Spinal cord (tissue), 3 donors: ENCODE measurements around a stretch of chr12.

DNA sequence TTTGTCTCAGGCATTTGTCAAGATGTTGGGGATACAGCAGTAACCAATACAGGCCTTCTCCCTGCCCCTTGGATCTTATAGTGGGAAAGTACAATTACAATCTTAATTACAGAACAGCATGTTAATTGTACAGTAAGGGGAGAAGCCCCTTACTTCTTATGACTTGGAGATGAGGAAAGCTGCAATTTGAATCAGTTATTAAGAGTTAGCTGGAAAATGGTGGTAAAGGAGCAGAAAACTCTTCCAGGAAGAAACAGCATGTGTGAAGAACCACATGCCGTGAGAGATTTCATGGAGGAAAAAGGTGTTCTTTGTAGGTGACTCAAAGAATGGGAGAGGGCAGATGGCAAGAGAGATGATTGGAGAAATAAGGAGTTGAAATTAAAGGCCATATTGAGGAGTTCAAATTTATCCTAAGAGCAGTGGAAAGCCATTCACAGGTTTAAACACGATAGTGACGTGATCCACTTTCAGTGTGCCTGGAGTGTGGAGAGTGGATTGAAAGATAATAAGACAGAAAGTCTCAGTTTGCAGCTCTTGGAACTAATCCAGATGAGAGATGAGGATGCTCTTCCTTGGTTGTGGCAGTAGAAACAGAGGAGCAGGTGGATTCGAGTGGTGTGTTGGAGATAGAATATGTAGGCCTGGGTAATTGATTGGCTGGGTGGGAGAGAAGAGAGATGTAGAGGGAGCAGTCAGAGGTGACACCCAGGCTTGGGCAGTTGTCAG lies 154.6 kb downstream of the SRGAP1 start:
- PRO-cap: no peak
- RAMPAGE, long total RNA: no peak

DNA sequence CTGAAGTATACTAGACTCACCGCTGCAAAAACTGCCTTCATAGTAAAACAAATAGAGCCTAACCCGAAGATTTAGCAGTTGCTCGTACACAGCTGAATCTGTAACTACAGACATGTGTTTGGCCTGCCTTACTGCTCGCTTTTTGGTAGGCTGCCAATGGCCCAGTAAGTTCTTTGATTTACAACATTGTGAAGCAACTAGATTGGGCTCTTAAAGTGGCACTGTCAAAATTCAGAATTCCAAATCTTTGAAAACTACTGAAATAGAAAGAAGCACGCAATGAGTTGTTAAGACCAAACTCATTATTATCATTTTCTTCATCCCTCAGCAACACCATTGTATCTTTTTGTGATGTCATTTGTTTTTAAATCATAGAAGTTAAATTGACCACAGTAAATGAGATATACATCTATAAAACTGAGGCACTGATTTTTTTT lies 138.8 kb downstream of the KICS2 start:
- PRO-cap: no peak
- RAMPAGE, long total RNA: no peak

- PRO-cap: no peak
- RAMPAGE, long total RNA: no peak
Measured at GRCh38 chr12:64404014-64404308, 231 bp upstream of the XPOT start.

GRCh38 chr12:64447687-64448624 lies 4.0 kb upstream of the TBK1 start:
- PRO-cap: no peak
- RAMPAGE, long total RNA: no peak

DNA sequence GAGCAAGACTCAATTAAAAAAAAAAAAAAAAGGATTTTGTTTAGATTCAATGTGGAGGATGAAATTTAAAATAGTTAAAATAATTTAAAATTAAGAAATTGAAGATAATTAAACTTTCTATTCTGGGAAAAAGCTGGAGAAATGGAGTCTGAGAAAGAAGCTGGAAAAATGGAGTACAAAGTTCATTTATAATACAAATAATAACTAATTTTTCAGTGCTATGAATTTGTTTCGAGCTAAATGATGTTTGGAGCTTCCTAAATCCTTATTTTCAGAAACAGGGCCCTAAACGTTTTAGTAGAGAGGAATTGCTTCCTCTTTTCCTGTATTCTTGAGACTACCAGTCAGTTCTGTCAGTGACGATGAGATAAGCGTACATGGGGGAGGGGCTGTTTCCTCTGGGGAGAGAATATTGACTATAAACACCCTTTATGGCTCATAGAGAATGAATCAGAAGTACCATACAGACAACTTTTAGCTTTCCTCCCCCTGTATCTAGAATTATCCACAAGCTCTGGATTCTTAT lies 5.0 kb downstream of the TBK1 start:
- PRO-cap: no peak
- RAMPAGE, long total RNA: no peak

DNA sequence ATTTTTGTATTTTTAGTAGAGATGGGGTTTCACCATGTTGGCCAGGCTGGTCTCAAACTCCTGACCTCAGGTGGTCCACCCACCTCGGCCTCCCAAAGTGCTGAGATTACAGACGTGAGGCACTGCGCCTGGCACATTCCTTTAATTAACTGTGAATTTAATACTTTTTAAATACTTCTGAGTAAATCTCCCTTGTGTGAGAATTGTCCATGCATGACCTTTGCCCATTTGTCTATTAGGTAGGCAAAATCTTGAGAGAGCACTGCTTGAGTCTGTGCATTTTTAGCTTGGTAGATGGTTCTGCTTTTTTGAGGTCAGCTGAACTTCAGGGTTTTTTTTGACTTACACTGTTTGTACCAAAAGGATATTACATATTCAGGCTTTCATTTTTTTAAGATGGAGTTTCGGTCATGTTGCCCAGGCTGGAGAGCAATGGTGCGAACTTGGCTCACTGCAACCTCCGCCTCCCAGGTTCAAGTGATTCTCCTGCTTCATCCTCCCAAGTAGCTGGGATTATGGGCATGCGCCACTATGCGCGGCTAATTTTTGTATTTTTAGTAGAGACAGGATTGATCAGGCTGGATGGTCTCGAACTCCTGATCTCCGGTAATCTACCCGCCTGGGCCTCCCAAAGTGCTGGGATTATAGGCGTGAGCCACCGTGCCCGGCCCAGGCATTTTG lies 10.9 kb downstream of the RASSF3 start:
- PRO-cap: no peak
- RAMPAGE, long total RNA: no peak

- PRO-cap: no peak
- RAMPAGE, long total RNA: no peak
Measured at GRCh38 chr12:64631869-64632788, 21.8 kb downstream of the RASSF3 start.

GRCh38 chr12:64675742-64676171 lies 65.5 kb downstream of the RASSF3 start:
- PRO-cap: no peak
- RAMPAGE, long total RNA: no peak

DNA sequence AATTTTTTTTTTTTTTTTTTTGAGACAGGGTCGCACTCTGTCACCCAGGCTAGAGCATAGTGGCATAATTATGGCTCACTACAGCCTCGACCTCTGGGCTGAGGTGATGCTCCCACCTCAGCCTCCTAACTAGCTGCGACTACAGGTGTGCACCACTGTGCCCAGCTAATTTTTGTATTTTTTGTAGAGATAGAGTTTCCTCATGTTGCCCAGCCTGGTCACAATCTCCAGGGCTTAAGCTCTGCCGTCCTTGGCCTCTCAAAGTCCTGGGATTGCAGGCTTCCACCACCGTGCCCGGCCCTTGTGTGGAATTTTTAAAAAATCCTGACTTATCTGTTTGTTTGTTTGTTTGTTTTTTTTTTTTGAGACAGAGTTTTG lies 73.8 kb downstream of the RASSF3 start:
- PRO-cap: no peak
- RAMPAGE, long total RNA: no peak

GRCh38 chr12:64687967-64688881 lies 71.0 kb downstream of the GNS start:
- PRO-cap: no peak
- RAMPAGE, long total RNA: no peak

GRCh38 chr12:64691229-64691848 lies 67.9 kb downstream of the GNS start:
- PRO-cap: no peak
- RAMPAGE, long total RNA: no peak

GRCh38 chr12:64824803-64825786 lies 648 bp downstream of the TBC1D30 start:
- PRO-cap: no peak
- RAMPAGE, long total RNA: no peak

GRCh38 chr12:65641915-65642542 lies 182.3 kb upstream of the HMGA2 start:
- PRO-cap: no peak
- RAMPAGE, long total RNA: no peak

GRCh38 chr12:65729309-65729764 lies 94.9 kb upstream of the HMGA2 start:
- PRO-cap: no peak
- RAMPAGE, long total RNA: no peak

DNA sequence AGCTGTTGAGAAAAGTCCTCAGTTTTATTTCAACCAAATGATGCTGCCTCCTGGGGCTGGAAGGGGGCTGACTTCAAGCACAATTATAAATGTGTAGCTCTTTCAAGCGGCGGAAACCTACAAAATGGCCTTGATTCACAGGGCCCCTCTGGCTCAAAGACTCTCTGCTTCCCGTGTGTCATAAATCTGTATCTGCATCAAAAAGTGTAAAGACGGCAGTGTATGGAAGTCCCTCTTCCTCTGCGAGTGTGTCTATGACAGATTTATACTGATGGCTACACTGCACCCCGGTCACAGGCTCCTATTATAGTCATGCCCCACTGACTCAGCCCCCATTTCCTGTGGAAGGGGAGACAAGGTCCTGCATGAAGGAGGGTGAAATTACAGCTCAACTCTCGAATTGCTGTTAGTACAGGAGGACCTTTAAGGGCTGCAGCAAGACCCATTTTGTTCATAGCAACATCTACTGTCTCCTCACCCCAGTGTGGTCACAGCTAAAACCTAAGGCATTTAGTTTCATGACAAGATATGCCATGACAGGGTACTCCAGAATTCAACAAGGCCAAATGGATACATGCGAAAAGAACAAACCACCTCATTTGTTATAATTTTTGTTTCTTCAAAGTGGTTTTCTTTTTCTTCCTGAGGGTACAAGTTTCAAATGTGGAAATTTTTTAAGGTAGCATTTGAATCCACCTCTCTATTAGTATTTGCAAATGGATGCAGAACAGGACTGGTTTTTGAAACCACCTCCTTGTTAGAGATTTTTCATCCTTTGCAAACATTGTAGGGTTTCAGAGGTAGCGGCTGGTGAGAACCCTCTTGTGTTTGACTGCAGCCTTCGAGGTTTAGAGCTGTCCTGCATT lies 68.7 kb downstream of the HMGA2 start:
- PRO-cap: no peak
- RAMPAGE, long total RNA: no peak

GRCh38 chr12:66168573-66169018 lies 1.2 kb downstream of the TMBIM4 start:
- PRO-cap: no peak
- RAMPAGE, long total RNA: no peak

DNA sequence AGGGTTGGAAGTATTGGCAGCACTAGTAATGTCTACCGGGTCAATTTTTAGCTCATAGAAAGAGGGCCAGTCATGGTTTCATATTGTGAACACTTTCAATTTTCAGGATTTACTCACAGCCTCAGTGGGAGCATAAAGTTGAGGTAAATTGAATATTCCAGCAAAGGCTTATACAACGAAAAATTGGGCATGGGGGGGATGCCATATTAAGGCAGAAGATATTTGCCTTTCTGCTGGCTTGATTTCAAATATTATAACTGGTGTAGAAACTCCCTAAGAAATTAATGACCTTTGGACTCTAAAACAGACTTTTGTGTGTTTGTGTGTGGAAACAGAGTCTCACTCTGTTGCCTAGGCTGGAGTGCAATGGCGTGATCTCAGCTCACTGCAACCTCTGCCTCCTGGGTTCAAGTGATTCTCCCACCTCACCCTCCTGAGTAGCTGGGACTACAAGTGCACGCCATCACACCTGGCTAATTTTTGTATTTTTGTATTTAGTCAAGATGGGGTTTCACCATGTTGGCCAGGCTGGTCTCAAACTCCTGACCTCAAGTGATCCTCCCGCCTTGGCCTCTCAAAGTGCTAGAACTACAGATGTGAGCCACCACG lies 11.6 kb downstream of the IRAK3 start:
- PRO-cap: no peak
- RAMPAGE, long total RNA: no peak

GRCh38 chr12:66238116-66238867 lies 49.3 kb downstream of the IRAK3 start:
- PRO-cap: no peak
- RAMPAGE, long total RNA: no peak

DNA sequence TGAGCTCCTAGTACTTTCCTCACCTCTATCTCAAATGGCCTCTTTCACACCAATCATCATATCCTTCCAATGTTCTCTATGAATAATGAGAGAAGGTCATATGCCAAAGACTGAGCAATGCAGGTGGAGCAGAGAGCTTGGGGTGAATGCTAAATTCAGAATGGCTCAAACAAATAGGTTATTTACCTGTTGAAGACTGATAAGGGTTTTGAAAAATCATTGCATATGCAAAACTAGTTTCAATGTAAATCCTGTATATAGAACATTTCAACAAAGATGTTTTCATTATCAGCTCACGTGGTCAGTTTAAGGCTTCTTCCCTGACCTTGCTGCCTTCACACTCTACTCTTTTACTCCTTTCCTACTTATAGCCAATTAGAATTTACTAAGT lies 230.3 kb upstream of the GRIP1 start:
- PRO-cap: no peak
- RAMPAGE, long total RNA: no peak

GRCh38 chr12:66987710-66988381 lies 281.3 kb upstream of the CAND1 start:
- PRO-cap: no peak
- RAMPAGE, long total RNA: no peak